Measurements from ENCODE around the genes GYPC, IWS1 and LIMS2.

- RRBS, result 27% methylated on average over 10 of the region's 47 CpGs
Observed at GRCh38 chr2:126655551-126656407, at the start of gene GYPC. GYPC (plus strand) TSS chr2:126656158.

GRCh38 chr2:127054305-127054974 lies 52.5 kb downstream of the BIN1 start:
- RRBS, result no CpG with 5 or more reads among the region's 20 CpGs

- RRBS, result no CpG with 5 or more reads among the region's 30 CpGs
Observed at GRCh38 chr2:127060315-127061023, 46.5 kb downstream of the BIN1 start.

DNA sequence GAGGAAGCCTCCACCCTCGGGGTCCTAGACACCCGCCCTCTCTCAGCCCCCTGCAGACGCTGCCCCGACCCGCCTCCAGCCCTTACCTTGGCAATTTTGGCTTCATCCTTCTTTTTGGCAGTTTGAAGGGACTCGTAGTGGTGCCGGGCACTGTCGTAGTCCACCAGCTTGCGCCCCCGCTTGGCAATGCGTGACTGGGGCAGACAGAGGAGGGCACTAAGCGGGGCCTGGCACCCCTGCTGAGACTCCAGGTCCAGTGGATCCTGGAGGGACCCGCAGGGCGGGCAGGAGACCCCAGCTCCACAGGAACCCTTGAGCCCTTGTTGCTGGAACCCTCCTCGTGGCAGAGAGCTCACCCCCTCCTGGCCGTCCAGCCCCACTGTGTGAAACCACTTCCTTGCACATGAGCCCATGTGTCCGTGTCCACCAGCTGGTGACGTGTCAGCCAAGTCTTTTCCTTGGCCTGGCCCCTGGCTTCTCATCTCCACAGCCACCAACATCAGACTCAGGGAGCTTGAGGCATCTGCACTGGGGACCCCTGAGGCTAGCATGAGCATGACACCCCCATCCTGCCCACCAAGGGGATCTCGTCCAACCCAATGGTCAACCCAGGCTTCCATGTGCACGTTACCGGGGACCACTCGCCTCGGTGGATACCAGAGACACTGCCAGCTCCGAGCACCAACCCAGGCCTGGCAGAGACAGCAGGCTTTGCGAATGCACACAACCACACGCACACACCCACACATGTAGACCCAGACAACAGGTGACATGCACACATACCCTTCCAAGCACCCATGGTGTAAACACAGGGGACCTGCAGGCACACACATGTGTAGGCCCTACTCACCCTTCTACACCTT lies 37.9 kb downstream of the BIN1 start:
- RRBS, result no CpG with 5 or more reads among the region's 26 CpGs

- RRBS, result no CpG with 5 or more reads among the region's 15 CpGs
Observed at GRCh38 chr2:127100467-127101358, 6.2 kb downstream of the BIN1 start.

- RRBS, result 91% methylated on average over 3 of the region's 8 CpGs
Observed at GRCh38 chr2:127147058-127147463, 40.1 kb upstream of the BIN1 start.

GRCh38 chr2:127176191-127177296 lies 43.6 kb downstream of the CYP27C1 start:
- RRBS, result 36% methylated on average over 4 of the region's 32 CpGs

- RRBS, result no CpG with 5 or more reads among the region's 6 CpGs
Observed at GRCh38 chr2:127304450-127305871, 11.0 kb upstream of the ERCC3 start.

DNA sequence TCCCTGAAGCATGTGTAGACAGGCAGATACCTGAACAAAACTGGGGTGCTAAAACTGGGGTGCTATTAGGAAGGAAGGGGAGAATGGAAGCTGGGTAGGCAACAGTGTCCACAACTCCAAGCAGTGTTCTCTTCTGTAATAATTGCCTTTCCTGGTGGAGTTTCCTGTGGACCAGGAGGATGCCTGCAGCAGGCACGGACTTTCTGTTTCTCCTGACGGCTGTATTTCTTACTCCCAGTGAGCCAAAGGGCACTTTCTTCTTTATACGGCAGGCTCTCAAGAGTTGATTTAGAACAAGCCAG lies 13.1 kb upstream of the PROC start:
- RRBS, result no CpG with 5 or more reads among the region's 3 CpGs

DNA sequence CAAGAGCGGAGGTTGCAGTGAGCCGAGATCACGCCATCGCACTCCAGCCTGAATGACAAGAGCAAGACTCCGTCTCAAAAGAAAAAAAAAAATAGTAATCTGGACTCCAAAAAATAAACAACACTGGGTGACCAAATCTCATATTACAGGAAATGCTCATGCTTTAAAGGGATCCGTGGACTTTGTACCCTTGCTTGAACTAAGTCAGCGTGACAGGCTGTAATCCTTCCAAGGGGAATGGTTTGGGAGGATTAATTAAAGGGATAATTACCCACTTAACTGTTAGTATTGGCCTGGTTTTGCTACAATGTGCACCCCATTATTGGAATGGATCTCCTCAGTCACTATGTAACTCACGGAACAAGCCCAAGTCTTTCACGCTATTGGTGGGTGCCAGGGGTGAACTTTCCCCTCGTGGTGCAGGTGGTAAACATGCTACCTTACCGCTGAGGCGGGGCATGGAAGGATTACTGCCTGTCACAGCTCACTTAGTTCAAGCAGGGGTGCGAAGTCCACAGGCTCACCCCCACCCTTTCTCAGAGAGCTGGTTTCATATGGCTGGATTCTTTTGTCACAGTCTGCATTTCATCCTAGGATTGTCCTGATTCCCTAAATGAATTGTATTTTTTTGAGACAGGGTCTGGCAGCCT lies 36.8 kb downstream of the PROC start:
- RRBS, result no CpG with 5 or more reads among the region's 13 CpGs

DNA sequence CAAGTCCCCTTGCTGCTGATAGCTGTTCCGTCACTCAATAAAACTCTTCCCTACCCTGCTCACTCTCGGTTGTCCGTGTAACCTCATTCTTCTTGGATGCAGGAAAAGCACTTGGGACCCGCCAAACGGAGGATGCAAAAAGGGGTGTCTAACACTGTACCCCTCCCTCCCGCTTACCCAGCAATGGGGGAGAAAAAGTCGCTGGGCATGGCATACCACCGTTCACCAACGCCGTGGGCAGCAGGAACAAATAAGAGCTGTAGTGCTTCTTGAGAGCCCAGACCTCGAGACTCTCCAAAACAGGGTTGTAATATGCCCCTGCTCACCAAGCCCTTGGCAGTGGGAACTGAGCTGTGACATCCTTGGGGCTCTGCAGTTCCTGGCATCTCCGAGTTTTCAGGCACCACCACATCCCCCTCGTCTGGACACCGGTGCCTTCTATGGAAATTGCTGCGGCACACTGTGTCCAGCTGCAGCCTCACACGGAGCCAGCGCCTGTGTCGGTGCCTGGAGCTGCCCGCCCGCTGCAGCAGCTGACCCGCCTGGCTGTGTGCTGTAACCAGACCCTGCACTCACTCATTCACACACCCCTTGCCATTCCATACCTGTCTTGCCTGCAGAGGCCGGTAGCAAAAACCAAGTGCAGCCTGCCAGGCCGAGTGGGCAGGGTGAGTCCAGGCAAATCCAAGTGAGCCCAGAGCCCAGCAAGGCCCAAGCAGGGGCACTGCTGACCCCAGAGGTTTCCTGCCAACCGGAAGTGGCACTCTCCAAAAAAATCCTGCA lies 11.9 kb downstream of the IWS1 start:
- RRBS, result no CpG with 5 or more reads among the region's 24 CpGs

- RRBS, result 2% methylated on average over 26 of the region's 65 CpGs
Observed at GRCh38 chr2:127525890-127526712, at the start of gene IWS1. IWS1 (minus strand) TSS chr2:127526489.

DNA sequence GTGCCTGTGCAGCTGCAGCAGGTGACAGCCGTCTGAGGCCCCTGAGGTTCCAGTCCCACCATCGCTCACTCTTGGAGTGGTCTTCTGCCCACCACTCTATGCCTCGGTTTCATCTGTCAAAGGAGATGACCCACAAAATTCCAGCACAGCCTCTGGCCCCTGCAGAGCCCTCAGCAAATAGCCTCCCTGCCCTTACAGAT lies 16.6 kb upstream of the GPR17 start:
- RRBS, result no CpG with 5 or more reads among the region's 3 CpGs

- RRBS, result 50% methylated on average over 2 of the region's 17 CpGs
Observed at GRCh38 chr2:127646642-127647075, 706 bp downstream of the GPR17 start.

- RRBS, result 76% methylated on average over 4 of the region's 15 CpGs
Observed at GRCh38 chr2:127647380-127648398, 1.7 kb downstream of the GPR17 start.

GRCh38 chr2:127675366-127676048 lies at the start of gene LIMS2:
LIMS2 (minus strand) TSS chr2:127675530.
- RRBS, result 26% methylated on average over 23 of the region's 50 CpGs

DNA sequence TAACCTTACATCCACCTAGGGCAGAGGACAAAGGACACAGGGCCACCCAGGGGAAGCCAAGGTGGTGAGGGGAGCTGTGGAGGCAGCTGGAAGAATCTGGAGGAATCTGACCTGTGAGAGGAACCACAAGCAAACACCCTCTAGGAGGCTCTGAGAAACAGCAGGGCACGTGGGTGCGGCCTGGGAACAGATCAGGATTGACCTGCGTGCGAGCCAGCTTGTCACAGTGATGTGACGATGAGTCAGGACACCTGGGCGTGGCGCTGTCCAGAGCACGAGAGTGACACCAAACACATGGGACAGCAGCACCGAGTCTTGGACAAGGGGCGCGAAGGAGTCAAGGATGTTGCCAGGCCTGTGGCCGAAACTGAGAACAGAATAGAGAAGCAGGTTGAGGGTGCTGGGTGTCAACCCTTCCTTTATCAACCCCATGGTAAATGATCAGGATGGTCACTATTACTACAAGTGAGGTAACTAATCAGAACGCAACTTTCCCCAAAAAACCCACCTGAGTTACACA lies 739 bp upstream of the SFT2D3 start:
- RRBS, result no CpG with 5 or more reads among the region's 13 CpGs

GRCh38 chr2:127702083-127702926 lies 1.0 kb downstream of the SFT2D3 start:
- RRBS, result 2% methylated on average over 18 of the region's 57 CpGs

- RRBS, result no CpG with 5 or more reads among the region's 35 CpGs
Observed at GRCh38 chr2:127810523-127811087, 366 bp downstream of the WDR33 start.

DNA sequence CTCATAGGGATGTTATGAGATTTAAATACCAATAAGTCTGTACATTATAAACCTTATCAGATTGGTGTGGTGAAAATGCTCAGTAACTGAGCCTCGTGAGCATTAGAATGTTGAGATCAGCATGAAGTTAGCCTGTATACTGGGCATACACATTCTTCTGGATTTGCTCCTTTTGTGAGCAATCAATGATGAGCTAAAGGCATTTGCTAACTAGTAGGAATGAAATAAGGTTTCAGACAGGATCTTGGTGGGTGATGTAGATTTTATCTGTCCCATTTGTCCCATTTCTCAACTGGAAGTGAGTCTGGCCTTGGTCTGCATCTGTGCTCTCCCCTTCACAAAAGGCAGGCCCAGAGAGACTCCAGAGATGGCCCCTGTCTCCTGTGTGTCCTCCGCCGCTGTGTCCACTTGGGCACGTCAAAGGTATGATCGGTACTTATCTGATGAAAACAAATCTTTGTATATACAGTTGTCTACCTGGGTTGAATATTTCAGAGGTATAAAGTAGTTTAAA lies 3.2 kb upstream of the AMMECR1L start:
- RRBS, result no CpG with 5 or more reads among the region's 5 CpGs